Breast epithelium (tissue), 2 donors: Measurements from ENCODE around the genes QRICH1, GPX1 and APEH.

DNA sequence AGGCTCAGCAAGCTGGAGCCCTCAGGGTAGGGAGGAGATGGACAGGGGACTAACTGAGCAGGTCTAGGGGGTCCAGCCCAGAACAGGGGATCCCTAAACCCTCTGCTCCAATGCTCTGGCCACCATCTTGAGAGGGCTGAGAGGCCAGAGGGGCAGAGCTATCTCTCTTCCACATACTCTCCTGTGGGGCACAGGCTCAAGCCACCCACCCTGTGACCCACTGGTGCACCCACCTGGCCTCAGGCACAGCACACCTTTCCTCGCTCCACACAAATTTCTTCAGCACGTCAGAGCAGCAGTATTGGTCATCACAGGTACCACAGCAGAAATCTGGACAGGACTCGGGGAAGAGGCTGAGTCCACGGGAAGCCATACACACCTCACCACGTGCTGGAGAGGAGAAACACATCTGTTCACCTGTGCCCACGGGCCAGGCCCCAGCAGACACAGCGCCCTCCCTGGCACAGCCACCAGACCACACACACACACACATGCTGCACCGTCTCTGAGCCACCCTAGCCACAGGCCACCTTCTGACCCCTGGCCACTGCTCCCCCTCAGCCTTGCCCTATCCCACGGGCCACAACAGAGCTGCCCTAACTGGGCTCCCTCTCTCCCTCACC is 3.0 kb downstream of the SHISA5 start:
- PRO-cap = no peak
- RAMPAGE, long total RNA, 2 experiments = no peak in any of the 2 experiments

- PRO-cap = no peak
- RAMPAGE, long total RNA, 2 experiments = no peak in any of the 2 experiments
Measured at GRCh38 chr3:48552048-48553233, 4.2 kb downstream of the PFKFB4 start.

DNA sequence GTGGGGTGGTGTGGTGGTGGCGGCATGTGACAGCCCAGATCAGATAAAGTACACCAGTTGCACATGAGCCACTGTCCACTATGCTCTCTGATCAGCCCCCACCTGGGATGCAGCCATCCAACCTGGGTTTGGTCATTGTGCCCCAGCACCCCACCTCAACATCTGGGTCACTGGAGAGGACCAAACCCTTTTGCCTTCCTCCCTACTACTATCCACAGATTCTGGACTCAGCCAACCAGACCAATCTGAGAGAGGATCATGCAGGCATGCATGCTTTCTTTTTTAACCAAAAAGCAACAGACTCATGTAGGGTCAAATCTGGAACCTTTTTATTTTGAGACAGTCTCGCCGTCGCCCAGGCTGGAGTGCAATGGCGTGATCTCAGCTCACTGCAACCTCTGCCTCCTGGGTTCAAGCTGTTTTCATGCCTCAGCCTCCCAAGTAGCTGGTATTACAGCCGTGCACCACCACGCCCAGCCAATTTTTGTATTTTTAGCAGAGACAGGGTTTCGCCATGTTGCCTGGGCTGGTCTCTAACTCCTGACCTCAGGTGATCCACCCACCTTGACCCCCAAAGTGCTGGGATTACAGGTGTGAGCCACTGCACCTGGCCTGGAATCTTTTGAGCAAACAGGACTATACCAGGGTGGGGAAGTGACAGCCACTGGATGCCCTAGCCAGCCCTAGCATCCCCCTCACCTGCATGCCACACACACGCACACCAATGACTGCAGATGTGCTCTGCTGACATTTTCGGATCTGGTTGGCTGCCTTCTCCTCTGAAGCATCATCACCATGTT is 3.3 kb upstream of the NCKIPSD start:
- PRO-cap = no peak
- RAMPAGE, long total RNA, 2 experiments = no peak in any of the 2 experiments

- PRO-cap = no peak
- RAMPAGE, long total RNA, 2 experiments = no peak in any of the 2 experiments
Measured at GRCh38 chr3:48691968-48692311, 6.2 kb upstream of the NCKIPSD start.

- PRO-cap = no peak
- RAMPAGE, long total RNA, 2 experiments = no peak in any of the 2 experiments
Measured at GRCh38 chr3:48692312-48692733, 6.6 kb upstream of the NCKIPSD start.

DNA sequence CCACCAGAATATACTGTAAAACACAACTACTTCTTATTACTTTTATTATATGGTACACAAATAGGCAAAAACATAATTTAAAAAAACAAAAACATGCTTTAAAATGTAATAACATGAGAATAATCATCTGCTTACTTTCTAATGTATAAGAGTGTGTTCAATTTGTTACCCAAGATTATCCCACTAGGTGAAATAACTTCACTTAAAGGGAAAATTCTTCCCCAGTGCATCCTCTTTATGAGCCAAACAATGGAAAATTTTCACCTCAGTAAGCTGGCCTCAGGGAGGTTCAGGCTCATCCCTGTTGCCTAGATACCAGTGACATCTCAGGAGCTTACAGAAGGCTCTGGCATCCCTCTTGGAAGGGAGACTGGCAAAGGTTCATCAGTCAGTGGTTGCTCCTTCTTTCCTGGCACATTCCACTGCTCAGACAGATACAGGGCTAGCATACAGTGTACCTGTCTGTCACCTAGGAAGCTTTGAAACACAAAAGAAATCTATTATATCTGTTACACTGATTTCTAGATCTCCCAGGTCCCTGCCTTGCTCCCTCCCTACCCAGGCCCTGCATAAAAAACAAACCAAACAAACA is 1.9 kb downstream of the IP6K2 start:
- PRO-cap = no peak
- RAMPAGE, long total RNA, 2 experiments = no peak in any of the 2 experiments

DNA sequence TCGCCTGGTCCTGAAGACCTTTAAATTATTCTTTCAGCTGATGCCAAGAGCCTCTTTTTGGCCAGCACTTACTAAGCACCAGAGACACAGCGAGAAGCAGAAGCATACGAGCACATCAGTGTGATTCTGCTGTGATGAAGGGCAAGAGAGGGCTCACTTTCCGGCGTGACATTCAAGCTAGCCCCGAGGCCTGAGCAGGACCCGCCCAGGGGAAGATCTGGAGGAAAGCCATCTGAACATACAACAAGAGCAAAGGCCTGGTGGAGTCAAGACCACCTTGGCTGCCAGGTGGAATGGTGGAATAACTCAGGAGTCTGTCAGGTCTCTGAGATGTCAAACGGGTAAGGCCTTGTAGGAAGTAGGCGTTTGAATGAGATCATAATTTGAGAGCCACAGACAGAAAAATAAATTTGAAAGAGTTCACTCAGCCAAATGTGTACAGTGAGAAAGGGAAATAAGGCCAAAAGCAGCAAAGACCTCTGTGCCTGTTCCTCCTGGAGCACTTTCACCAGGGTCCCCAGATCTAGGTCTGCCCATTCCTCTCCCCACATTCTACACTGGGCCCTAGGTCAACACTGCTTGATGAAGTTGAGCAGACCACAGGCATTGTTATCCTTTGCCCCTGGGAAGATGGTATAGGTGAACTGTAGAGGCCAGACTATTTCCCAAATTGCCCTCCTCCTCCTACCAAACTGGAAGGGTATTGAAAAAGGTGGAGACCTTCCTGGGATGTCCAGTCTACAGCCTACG is 569 bp upstream of the PRKAR2A start:
- PRO-cap = no peak
- RAMPAGE, long total RNA, 2 experiments = no peak in any of the 2 experiments

- PRO-cap = no peak
- RAMPAGE, long total RNA, 2 experiments = no peak in any of the 2 experiments
Measured at GRCh38 chr3:48897237-48898240, 1.1 kb downstream of the SLC25A20 start.

- PRO-cap = bidirectional peak, plus-strand start at chr3:49007423, minus-strand start at chr3:49007207
- RAMPAGE, long total RNA, 2 experiments = no peak in any of the 2 experiments
Measured at GRCh38 chr3:49006879-49007230, 336 bp upstream of the WDR6 start.

- PRO-cap = no peak
- RAMPAGE, long total RNA, 2 experiments = no peak in any of the 2 experiments
Measured at GRCh38 chr3:49024632-49025237, 2.8 kb downstream of the NDUFAF3 start.

GRCh38 chr3:49025238-49025809 is 3.4 kb downstream of the NDUFAF3 start:
- PRO-cap = no peak
- RAMPAGE, long total RNA, 2 experiments = no peak in any of the 2 experiments

DNA sequence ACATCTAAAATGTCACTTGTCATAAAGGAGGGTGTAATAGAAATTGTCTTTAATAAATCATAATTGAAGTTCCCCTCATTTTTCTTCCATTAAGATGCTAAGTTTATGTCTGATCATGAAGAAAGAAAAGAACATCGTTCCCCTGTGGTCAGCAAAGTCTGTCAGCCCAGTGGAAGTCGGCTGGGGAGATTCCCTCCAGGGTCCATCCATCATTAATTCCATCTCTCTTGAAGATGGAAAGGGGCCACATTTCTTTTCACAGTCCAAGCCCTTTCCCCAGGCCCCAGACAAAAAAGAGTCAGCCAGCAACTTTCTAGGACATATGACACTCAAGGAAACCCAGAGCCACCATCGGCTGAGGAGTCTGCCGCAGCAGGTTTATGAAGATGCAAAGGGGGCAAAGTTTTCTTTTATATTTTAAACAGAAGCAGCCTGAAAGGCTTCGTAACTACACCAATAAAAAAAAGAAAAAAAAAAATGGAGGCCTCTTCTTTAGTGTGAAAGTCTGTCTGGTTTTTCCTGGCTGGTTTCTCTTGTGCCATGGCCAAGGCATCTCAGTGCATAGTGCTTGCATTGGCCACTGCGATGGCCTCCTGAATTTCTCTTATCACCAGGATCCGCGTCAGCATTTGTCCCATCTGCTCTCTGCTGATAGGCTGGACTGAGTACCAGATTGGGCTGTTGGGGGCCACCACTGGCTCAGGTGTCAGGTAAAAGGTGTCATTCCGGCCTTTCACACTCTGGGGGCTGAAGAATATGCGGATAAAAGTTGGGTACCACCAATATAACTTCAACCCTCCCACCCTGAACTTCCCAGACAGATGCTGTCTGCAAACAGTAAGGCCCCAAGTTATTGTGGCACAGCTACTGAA is 936 bp upstream of the IMPDH2 start:
- PRO-cap = no peak
- RAMPAGE, long total RNA, 2 experiments = no peak in any of the 2 experiments

- PRO-cap = bidirectional peak, plus-strand start at chr3:49094148, minus-strand start at chr3:49094049
- RAMPAGE, long total RNA, 2 experiments = no peak in any of the 2 experiments
Measured at GRCh38 chr3:49093919-49094870, at the start of gene QRICH1. TSS of gene QRICH1 (minus strand) at chr3:49094071.

GRCh38 chr3:49294308-49294788 is 17.3 kb upstream of the C3orf62 start:
- PRO-cap = no peak
- RAMPAGE, long total RNA, 2 experiments = no peak in any of the 2 experiments

- PRO-cap = bidirectional peak, plus-strand start at chr3:49357923, minus-strand start at chr3:49357798; bidirectional peak, plus-strand start at chr3:49358458, minus-strand start at chr3:49358353
- RAMPAGE, long total RNA, 2 experiments = start-site peak on the minus strand in 2 of 2 experiments, at chr3:49358098-49358367 at its widest, 44 to 375 reads per replicate
Measured at GRCh38 chr3:49357483-49358384, at the start of gene GPX1. TSS of gene GPX1 (minus strand) at chr3:49358353.

DNA sequence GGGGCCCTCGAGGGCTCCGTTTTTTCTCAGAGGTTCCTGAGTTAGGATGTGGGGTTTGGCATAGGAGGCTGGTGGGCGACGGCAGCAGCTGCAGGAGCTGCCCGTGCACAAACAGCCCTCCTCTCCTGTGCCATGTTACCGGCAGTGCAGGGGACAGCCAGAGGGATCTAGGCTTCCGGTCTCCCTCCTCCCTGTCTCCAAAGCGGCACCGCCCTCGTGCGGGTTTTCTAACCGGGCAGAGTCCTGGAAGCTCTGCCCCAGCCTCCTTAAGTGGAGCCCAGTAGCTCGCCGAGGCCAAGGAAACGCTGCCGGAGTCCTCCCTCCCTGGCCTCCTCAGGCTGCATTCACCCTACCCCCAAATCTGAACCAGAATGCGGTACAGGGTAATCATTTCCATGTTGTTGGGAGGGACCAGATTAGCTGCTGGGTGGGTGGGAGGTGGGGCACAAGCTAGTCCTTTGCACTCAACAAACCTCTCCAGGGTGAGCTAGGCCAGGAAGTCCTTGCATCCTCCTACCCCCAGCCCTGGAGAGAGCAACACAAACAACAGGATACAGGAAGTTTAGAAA is 515 bp upstream of the GPX1 start:
- PRO-cap = no peak
- RAMPAGE, long total RNA, 2 experiments = no peak in any of the 2 experiments

DNA sequence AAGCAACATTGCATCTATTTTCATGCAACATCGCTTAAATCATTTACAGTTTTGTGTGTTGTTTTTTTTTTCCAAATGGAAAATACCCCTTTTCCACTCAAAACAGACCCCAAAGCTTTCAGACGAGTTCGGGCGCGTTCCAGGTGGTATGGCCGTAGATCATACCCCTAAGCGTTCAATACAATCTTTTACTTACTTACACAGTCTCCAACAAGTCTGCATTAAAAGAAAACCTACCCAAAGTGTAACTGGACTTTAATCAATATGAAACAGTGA is 752 bp downstream of the RHOA start:
- PRO-cap = no peak
- RAMPAGE, long total RNA, 2 experiments = no peak in any of the 2 experiments

DNA sequence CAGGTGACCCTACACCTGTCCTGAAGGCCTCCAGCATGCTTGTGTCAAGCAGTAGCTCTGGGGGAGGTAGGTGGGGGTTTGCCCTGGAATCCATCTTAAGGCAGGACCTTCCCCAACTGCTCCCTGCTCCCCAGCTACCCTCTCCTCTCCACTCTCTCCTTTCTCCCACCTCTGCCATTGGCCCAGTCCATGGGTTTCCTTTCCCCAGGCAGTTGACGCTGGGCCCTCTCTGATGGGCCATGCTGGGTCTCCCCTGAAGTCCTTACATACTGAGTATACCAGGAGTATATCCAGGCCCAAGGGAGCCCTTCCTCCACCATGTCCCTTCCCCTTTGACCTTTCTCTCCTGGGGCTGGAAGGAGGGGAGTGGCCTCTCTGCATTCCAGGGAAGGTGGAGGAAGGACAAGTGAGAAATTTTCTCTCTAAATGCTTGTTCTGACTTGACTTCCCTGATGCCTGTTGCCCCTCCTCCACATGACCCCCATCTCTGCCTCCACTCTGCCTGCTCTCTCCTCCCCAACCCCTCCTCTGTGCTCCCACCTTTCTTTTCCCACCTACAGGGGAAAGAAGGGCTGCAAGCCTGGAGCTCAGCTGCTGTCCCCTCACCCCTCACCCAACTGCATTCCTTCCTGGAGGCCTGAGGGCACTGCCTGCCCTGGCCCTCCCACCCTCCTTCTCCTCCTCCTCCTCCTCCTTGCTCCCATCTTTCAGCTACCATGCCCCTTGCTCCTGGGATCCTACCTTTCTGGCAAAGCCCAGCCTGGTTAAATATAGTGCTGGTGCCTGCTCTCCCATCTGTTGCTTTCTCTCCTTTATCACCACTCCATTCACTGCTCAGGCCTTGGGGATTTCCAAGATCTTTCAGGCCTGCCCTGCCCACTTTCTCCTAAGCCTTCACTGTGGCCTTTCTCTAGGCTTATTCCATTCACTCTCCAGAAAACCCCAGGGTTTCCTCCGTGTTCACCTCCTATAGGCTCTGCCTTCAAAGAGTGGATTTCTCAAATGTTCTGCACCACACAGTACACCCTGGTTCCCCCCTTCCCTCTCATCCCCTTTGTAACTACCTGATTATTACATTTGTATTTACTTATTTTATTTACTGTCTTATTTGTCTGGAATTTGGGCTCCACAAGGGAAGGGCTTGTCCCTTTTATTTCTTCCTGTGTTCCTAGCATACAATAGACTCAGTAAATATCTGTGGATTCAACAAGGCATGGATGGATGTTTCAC is 8.5 kb upstream of the DAG1 start:
- PRO-cap = no peak
- RAMPAGE, long total RNA, 2 experiments = no peak in any of the 2 experiments

DNA sequence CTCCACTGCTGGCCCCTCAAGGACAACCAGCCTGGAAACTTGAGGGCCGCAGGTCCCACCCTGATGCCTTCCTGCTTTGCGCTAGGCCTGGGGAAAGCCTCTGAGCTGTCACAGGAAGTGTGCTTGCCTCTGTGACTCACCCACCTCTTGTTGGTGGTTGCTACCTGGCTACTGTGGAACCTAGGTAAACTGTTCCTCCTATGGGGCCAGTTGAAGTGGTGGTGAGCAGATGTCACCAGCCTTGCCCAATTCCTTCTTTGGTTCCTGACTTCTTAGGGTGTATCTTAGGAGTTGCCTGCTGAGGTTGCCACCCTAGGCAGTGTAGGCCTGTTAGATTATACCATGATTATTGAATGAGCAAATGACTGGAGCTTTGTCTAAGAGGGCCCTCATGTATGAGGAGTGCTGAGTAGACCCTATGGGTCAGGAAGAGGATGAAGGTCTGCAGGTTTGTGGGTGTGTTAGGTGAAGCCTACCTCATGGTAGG is 48.9 kb downstream of the BSN start:
- PRO-cap = no peak
- RAMPAGE, long total RNA, 2 experiments = no peak in any of the 2 experiments

- PRO-cap = unidirectional peak, minus-strand start at chr3:49673803; bidirectional peak, plus-strand start at chr3:49674367, minus-strand start at chr3:49674224
- RAMPAGE, long total RNA, 2 experiments = start-site peak on the plus strand in 2 of 2 experiments, at chr3:49674367-49674387 at its widest, 57 to 73 reads per replicate
Measured at GRCh38 chr3:49673558-49674508, at the start of gene APEH. TSS of gene APEH (plus strand) at chr3:49674351.